Neural cell (in vitro differentiated cells): ENCODE measurements around a stretch of chr18.

DNA sequence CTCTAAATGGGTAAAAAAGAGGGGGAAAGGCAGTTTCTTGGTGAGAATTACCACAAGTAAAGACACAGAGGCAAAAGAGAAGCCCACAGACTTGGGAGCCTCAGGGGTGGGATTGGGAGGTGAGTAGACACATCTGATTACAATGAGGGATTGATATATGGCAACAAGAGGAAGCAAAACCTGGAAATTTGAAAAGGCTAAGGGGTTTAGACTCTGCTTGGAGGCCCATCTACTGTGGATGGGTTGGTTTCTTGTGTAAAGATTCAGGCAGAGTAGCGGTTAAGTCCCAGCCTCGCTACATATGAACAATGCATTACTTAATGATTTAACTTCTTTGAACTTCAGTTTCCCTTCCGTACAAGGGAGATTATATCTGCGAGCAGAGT, 13.9 kb upstream of the MEX3C start:
- RAMPAGE, long total RNA: no peak

- RAMPAGE, long total RNA: no peak
Measured at GRCh38 chr18:52341805-52342378, 1.9 kb downstream of the DCC start.

DNA sequence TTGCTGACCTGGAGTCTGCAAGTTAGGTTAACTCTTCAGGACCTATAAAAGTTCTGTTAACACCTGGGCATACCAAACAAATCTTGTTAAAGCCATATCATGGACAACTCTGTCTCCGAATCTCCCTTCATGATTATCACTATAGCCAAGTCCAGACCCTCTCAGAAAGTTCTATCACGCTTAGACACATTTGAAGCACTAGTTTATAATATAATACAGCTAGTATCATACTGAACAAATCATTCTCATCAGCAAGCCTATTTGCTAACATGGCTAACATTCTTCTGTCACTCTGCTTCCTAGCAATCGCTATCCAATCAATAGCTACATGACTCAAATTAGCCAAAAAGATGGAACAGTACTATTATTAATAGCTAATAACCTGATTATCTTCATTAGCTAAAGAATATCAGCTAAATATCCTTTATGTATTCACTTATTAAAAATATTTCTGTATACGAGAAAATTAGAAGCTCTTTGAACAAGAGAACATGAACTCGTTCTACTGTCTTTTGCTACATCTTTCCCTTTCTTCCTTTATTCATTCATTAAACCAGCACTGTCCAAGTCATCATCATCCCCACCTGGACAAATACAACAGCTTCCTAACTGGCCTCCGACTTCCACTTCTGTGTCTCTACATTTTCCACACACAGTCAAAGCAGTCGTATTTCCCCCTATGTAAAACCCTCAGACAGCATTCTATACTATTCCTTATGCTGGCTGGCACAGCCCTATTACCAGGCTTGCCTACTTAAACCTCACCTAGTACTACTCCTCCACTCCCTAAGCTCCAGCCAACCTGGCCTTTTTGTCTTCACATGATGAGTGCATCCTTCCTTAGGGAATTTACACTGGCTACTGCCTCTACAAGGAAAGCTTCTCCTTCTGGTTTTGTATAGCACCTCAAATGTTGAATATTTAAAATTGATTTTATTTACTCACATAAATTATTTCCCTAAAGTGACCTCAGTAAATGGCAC, 27.6 kb downstream of the MBD2 start:
- RAMPAGE, long total RNA: no peak

- RAMPAGE, long total RNA: no peak
Measured at GRCh38 chr18:54357134-54357741, 420 bp downstream of the STARD6 start.

DNA sequence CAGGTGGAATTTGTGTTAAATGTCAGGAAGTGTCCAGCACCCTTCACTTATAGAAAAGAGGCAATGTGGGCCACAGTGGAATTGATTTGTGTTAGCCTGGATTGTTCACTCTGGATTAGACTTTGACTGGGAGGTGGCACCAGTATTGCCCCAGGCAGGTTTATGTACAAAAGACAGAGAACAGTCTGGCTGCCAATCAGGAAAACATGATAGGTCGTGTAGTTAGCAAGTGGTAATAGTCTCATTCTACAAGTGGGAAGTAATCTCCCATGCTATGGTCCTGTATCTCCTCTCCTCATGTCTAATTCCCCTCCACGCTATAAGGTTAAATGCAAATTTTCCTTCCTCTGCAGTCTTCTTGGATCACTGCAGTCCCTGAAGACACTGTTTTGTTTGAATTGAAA, 45.6 kb downstream of the RAB27B start:
- RAMPAGE, long total RNA: no peak

- RAMPAGE, long total RNA: no peak
Measured at GRCh38 chr18:54948059-54948442, 11.2 kb downstream of the CCDC68 start.

GRCh38 chr18:54958490-54959076, 678 bp downstream of the CCDC68 start:
- RAMPAGE, long total RNA: no peak

DNA sequence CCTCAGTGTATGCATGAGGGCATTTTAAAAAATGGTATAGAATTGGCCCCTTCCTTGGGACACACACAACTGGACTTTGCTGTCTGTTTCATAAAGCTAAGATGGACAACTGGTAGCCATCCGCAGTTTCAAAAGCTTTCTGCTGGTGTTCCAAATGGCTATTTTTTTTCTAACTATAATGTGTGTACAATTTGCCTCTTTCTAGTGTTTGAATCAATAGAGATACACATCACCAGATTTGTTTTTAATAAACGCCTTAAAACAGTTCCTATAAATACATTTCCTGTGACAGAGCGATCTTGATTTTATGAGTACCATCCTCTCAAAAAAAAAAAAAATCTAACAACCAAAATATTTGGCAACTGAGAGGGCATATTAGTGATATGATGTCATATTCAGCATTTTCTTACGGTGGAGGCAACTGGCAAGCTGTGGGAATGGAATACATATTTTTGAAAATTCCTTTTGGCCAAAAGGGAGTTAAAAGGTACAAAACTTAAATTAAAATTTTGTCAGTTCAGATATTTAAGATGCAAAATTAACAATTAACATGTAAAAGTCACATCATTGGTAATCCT, 268.5 kb downstream of the TCF4 start:
- RAMPAGE, long total RNA: no peak

DNA sequence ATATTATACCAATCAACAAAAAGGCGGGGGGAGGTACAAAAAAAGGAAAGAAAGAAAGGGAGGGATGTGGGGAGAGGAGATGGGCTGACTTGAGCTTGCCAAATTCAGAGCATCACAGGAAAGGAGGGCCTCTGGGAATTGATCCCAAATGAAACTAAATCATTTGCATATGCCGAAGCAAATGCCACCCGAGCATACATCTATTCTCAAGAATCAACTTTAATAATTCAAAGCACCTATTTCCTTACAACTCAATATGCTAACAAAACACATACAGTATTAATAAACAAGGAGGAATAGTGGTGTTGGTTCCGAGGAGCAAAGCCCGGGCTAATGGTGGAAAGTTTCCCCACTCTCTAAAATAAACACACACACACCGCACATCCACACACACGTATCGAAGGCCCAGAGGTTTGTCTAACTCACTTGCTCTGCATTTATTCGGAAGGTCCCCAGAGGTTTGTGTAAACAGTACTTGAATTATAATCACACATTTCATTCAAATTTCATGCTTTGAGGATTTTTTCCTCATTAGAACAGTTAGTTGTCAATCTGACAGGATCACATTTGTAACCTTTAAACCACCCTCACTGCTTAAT, 264.8 kb downstream of the TCF4 start:
- RAMPAGE, long total RNA: no peak

DNA sequence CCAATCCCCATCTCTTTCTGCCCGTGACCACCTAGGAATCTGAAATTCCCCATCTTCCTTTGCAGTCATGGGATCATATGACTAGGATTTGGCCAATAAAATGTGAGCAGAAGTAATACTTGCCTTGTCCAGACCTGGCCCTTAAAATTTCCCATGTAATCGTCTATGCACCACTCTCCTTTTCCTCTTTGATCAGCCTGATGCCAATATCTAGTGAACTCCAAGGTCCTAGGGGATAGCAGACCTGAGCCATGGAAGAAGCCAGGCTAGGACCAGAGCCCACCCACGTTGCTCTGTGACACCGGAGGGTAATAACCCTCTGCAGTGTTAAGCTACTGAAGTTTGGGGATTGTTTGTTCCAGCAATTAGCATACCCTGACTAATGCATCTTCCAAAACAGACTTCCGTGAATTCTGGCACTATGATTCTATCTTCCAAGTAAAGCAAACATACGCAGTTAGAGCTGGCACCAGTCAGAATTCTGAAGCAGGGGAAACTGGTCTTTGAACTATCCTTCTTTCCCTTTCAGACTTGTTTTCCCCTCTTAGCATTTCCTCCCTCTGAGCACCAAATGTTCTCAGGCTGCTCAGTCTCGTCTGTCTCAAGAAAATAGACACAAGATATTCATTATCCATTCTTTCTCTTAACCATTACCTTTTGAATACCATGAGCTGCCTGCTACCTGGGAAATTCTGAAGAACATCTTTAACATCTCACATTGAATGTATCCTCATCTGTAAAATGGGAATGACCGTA, 108.4 kb downstream of the TCF4 start:
- RAMPAGE, long total RNA: no peak

GRCh38 chr18:55779559-55780063, 191.6 kb upstream of the TCF4 start:
- RAMPAGE, long total RNA: no peak

DNA sequence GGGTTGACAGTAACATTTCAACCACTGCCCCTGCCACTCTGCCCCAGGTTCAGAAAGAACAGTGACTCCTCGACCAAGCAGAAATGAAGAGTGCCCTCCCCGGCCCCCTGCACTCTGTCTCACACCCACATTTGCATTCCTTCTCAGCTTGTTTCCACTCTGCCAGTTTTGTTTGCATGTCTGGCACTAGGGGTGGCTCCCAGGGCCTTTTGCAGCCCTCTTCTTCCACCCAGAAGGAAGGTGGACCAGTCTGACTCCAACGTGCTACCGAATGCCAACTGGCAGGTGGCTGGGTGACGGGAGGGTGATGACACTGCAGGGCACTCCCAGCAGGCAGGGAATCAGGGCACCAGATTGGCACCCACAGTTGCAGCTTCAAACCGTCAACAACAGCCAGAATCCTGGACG, 371.1 kb downstream of the TXNL1 start:
- RAMPAGE, long total RNA: no peak

DNA sequence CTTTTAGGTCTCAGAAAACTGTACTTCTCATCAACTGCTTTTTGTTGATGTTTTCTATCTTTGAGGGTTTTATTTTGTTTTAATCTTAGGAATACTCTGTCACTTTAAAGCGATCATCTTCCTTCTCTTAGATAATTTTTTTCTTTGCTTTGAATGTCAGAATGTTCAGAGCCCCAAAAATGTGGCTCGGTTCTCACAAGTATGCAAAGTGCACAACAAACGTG, 245.3 kb downstream of the TXNL1 start:
- RAMPAGE, long total RNA: no peak

DNA sequence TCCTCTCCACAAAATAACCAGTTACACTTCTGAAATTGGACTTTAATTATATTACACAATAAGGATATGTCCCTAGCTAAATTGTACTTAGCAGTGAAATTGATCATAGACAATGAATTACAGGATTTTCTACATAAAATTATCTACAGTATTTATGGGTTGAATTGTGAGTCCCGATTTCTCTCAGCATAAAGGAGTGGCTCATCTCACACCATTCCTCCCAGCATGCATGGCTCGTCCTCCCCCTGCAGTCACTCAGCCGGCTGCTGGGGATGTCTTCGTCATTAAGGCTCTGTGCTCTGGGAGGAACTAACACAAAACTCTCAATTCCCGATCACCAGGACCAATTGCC, 76.0 kb downstream of the TXNL1 start:
- RAMPAGE, long total RNA: no peak

DNA sequence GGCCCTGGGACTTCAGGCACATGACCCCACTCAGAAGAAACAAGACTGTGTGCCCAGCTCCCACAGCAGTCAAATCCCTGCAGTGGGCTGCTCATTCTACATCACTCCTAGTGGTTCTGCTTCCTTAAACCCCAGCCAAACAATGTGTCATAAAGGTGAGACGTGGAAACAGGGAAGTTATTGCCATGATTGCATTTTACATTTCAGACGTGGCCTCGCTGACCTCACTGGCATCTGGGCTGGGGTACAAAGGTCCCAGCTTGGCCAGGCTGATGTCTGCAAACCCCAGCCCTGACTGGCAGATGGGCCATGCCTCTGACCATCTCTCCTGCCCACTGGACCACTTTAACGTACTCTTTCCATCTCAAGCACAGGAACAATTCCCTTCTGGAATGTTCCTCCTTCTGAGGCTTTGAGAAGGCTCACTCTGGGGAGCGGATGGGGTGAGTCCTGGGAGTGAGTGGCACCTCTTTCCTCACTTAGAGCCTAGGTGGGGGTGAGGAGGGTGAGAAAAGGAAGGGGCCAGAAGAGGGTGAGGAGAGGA, 96.2 kb upstream of the BOD1L2 start:
- RAMPAGE, long total RNA: no peak

- RAMPAGE, long total RNA: no peak
Measured at GRCh38 chr18:57137570-57138018, 9.3 kb upstream of the BOD1L2 start.

DNA sequence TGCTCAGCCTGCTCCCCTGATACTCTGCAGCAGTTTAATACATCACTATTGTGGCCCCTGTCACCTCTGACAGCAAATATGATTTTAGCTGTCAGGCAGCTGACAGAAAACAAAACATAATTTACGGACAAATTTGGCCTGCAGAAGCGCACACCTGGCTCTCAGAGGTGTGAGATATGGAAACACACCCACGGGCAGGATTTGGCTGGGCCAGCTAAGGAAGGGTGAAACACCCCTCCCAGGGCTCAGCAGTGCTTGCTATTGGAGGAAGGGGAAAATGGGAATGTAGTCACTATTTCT, 93.9 kb upstream of the ST8SIA3 start:
- RAMPAGE, long total RNA: no peak

GRCh38 chr18:57427399-57428544, 7.4 kb upstream of the ONECUT2 start:
- RAMPAGE, long total RNA: no peak

DNA sequence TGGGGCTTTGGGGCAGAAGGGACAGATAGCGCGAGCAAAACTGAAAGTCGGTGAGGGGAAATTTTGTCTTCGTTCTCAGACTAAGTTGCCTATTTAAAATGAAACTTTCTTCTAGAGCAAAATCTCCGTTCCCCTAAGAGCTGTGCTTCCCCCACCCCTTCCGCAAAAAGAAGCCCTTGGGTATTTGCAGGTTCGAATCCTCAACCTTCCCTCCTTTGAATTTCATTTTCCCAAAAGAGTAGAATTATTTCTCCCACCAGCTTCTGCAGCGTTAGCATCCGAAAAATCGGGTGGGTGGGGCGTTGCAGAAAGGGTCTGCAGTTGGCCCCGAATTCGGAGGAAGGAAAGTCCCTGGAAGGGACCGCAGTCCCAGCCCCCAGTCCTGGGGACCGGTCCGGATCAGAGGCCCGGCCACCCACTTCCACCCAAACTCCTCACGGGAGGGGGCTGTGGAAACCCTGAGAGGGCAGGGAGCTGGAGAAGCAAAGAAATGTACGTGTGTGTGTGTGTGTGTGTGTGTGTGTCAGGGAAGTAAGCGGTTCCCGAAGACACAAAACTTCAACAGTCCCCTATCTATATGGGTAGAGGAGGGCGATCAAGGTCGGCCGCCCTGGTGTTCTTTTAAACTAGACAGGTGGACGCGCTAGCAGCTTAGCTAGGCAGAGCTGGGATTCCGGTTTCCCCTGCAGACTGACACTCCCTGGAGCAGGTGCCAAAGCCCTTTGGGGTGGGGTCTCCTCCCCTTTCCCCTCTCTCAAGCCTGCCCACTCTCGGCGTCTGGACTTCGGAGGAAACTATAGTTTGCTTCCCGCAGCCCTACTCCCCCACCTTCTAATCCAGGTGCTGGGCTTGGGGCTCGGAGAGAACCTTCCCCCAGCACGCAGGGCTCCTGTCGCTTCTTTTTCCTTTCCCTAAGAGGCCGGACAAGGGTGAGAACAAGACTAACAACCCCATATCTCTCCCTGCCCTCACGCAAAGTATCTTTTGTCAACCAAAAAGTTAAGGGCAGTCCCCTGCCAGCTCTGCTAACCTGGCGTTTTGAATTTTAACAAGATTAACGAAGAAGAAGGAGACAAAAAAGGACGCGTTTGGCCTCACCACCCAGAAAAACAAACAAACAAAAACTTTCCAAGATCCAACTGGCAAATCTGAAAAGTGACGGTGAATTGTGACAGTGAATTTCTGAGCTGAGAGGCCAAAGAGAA, 4.9 kb upstream of the ONECUT2 start:
- RAMPAGE, long total RNA: no peak

DNA sequence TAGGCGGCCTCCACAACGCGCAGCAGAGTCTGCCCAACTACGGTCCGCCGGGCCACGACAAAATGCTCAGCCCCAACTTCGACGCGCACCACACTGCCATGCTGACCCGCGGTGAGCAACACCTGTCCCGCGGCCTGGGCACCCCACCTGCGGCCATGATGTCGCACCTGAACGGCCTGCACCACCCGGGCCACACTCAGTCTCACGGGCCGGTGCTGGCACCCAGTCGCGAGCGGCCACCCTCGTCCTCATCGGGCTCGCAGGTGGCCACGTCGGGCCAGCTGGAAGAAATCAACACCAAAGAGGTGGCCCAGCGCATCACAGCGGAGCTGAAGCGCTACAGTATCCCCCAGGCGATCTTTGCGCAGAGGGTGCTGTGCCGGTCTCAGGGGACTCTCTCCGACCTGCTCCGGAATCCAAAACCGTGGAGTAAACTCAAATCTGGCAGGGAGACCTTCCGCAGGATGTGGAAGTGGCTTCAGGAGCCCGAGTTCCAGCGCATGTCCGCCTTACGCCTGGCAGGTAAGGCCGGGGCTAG, 1.3 kb downstream of the ONECUT2 start:
- RAMPAGE, long total RNA: no peak